ENCODE measurements around the genes IFNE, CDKN2A, DNAJA1 and ANKRD18B.

- PRO-cap: no peak
Measured at GRCh38 chr9:21395939-21396648, 10.9 kb upstream of the IFNA2 start.

DNA sequence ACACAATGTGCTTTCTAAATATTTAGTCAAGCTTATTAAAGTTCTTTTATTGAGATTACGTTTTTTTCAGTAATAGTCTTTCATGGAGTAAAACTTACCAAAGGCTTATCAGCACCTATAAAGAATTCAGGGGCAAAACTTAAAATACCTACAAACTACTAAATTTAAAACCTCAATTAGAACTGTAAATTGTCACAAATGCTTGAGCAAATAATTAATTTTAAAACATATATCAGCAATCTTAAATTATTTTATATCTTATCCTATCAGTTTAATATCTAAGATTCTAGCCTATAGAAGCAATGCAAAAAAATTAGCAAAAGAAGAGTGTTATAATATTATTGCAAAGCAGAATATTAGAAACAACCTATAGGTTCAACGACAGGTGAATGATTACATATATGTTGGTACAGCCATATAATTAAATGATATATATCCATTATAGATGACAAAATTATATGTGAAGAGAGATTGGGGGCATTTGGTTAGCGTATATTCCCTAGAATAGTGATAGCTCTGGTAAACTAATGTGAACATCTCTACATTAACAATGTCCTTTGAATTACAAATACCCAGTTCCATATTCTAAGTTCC, at the start of gene IFNE:
Gene IFNE, minus strand, starts transcription at position 283 of the 594 bp plus-strand sequence.
- PRO-cap: no peak

DNA sequence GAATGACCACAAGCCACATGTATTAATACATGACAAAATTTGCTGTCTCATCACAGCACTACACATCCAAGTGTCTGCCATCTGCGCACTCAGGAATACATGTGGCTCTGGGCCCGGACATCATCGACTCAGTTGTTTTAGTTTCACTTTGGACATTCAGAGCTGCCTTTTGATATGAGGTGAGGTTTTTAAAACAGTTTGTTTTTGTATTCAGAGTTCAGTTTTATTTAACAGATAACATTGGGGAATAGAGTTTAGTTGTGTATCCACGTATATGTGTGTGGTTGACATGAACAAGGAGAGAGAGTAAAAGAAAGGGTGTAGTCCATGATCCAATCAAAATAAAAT, 114.1 kb upstream of the MTAP start:
- PRO-cap: no peak

DNA sequence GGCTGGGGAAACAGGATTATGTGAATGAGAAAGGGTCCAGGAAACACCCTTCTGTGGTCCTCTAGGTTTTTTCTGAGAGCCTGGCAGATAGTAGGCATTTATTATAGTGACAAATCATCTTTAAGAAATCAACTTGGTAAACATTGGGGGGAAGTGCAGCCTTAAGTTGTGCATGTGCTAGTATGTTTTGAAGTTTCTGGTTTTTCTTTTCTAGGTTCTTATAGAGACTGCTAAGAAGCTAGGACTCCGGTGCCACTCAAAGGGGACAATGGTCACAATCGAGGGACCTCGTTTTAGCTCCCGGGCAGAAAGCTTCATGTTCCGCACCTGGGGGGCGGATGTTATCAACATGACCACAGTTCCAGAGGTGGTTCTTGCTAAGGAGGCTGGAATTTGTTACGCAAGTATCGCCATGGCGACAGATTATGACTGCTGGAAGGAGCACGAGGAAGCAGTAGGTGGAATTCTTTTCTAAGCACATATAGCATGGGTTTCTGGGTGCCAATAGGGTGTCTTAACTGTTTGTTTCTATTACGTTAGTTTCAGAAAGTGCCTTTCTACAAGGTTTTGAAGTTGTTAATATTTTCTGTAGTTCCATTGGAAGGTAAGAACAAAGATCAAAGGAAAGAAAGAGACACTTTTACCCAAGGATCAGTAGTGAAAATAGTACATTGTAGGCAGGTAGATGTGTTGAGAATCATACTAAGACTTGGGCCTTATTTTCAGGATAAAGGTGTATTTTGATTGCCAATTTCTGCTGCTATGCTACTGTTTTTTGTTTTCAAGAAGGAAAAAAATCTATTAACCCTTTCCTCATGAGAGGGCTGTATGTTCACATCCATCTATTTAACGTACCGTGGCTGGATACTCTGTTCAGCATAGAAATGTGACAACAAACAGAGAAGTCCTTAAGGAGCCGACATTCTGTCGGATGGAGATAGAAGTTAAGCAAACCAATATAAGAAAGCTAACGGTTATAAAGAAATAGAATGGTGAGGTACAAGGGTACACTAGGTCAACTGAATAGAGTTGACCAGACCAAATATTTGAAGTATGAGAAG, 52.3 kb downstream of the MTAP start:
- PRO-cap: no peak

- PRO-cap: no peak
Measured at GRCh38 chr9:21974283-21975497, at the start of gene CDKN2A. TSS of gene CDKN2A (minus strand) at chr9:21974857.

DNA sequence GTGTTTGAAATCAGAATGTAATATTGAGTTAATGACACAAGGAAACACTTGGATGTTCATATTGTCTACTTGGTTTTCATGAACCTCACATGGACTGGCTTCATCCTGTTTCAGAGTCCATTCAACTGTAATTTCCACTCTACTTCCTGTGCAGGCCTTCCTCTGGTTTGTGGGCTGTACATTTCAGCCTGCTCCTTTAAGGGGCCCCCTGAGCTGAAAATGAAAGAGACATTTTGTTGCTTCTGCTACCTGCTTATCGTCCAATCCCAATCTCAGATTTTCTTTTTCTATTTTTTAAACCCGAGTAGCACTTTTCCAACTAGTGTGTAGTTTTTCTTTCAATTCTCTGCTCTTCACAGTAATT, 41.9 kb upstream of the CDKN2B start:
- PRO-cap: no peak

DNA sequence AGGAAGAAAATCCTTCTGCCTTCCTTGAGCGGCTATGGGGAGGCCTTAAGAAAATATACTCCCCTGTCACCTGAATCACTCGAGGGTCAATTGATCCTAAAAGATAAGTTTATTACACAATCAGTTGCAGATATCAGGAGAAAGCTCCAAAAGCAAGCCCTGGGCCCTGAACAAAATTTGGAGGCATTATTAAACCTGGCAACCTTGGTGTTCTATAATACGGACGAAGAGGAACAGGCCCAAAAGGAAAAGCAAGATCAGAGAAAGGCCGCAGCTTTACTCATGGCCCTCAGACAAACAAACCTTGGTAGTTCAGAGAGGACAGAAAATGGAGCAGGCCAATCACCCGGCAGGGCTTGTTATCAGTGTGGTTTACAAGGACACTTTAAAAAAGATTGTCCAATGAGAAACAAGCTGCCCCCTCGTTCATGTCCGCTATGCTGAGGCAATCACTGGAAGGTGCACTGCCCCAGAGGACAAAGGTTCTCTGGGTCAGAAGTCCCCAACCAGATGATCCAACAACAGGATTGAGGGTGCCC, 9.3 kb upstream of the DMRTA1 start:
- PRO-cap: no peak

GRCh38 chr9:27121865-27122604, 13.0 kb downstream of the TEK start:
- PRO-cap: no peak

DNA sequence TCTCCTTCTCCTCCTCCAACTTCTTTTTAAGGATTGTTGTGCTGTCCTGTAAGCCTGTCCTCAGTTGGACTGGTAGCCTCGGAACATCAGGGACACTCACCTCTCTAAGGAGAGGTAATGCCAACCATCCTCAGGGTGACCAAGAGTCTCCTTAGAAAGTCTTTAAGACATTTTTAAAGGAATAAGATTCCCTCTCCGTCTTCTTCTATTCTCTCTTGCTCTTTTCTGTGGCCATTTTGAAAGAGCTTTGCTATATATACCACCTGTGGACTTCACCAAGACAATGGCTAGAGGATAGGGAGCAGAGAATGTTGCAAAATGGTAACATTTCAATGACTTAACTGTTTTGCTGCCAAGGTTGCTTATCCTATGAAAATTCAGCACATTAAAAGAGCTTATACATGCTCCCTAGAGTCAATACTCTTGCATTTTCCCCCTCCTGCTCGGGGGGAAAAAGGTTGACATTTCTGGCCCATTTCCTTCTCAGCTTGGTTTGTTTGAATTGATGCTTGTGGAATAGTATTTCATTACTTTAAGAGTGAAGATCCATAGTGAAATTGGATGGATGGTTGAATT, 1.0 kb downstream of the IFNK start:
- PRO-cap: no peak

DNA sequence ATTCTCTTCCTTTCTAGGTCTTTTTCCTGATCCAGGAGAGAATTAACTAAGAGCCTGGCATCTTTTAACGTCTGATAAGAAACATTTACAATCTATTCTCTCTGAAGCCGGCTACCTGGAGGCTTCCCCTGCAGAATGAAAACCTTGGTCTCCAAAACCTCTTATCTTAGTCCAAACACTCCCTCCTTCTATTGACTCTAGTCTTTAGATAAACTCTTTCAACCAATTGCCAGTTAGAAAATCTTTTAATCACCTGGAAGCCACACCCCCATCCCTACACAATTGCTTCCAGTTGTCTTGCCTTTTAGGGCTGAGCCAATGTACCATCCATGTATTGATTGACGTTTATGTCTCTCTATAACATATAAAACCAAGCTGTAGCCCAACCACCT, 297.1 kb downstream of the LINGO2 start:
- PRO-cap: no peak

DNA sequence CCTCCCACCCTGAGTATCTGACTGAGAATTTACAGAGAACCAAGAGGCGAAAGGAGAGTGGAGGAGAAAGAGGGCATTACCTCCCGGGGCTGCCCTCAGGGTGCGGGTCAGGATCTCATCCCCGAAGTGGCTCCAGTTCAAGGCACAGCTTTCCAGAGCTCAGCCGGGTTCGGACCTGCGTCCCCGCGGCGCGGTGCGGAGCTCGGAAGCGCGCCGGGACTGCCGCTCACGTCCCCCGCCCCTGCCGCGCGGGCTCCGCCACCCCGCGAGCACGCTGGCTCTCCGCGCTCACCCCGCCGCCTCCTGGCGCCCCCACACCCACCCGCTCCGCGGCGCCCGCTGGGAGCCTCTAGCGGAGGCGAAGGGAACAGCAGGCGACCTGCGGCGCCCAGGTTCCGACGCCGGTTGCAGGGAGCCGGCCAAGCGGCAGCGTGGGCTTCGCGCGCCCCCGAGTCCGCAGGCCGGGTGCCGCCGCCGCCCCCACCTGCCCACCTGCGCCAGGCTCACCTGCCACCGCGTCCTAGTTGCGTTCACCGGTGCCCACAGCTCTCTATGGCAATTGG, 1.3 kb downstream of the LINGO2 start:
- PRO-cap: no peak

DNA sequence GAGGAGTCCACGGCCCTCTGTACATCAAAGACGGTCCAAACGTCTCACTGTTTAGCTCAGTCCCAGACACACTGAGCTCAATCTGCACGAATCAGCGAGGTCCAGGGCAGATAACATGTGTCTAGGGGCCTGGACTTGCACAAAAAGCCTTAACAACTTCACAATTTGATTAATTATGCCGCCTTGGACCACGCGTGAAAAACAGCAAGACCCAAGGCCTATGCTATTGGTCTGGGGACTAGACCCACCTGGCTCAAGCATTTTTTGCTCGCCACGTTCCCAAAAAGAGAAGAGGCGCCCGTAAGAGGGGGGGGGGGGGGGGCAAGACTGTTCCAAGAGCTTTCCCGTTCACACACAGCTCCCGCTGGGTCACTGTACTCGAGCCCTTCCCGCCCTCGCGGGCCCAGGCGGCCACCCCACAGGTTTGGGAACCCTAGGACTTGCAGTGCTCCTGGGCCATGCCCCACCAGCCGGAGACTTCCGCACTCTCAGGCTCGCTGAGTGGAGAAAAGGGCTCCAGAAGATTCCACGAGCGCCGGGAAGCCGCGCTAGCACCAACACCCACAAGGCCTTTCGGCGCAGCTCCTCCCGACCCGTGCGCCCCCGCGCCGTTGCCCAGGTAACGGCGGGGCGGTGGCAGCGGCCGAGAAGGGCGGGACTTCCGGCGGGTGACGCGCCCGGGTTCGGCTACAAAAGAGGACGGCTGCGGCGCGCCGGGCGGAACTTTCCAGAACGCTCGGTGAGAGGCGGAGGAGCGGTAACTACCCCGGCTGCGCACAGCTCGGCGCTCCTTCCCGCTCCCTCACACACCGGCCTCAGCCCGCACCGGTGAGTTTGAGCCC, at the start of gene DNAJA1:
Gene DNAJA1, plus strand, starts transcription at position 718 of the 842 bp plus-strand sequence.
- PRO-cap: bidirectional peak, plus-strand start at position 738 of the sequence, minus-strand start at position 547 of the sequence

DNA sequence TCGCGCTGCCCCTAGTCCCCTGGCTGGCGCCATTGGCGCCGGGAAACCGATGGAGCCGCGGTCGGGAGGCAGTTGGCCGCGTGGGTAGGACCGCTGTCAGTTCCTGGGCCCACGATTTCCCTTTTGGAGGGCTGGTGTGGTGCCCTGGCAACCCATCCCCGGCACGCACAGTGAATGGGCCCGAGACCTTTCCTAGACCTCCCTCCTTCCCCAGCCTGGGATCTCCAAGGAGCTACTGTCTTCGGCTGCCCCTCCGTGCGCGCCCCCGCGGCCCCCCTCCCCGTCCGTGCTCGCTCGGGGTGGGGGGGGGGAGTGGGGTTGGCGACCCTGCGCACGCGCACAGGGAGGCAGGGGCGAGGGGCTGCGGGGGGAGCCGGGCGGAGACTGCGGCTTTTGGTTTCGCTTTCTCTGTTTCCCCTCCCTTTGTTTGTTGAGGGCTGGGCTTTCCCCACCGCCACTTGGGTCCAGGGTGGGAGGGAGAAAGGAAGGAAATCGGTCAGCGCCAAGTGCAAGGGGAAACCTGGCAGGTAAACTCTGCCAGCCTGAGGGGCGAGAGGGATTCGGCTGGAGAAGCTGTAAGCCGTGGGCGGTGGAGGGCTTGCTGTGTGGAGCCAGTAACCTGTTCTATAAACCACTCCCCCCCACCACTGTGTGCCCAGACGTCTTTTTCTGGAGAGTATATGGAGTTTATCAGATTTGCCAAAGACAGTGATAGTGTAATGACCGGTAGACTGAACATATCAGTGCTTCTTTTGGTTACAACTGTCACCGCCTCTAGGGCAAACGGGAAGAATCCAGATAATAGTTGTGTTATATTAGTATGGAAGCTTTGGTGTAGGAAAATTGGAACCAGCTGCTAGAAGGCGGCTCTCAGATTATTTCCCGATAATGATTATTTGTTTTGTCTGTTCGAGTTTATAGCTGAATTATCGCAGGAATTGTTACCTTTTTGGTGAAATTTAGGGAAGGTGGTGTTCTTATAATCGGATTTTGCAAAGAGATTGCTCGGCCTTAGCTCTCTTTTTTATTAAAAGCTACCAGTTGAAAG, 649 bp downstream of the DNAJA1 start:
- PRO-cap: bidirectional peak, plus-strand start at position 467 of the sequence, minus-strand start at position 386 of the sequence

DNA sequence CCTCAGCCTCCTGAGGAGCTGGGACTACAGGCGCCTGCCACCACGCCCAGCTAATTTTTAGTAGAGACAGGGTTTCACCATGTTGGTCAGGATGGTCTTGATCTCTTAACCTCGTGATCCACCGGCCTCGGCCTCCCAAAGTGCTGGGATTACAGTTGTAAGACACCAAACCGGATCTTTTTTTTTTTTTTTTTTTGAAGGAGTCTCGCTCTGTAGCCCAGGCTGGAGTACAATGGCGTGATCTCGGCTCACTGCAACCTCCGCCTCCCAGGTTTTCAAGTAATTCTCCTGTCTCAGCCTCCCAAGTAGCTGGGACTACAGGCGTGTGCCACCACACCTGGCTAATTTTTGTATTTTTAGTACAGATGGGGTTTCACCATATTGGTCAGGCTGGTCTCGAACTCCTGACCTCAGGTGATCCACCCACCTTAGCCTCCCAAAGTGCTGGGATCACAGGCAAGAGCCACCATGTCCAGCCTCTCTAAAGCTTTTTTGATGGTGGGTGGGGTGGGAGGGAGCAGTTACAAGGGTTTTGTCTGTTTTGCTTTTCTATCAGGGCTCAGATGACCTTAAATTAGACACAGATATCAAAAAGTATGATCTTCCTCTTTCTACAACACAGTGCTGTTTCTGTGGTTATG, 40.0 kb upstream of the SMU1 start:
- PRO-cap: no peak

DNA sequence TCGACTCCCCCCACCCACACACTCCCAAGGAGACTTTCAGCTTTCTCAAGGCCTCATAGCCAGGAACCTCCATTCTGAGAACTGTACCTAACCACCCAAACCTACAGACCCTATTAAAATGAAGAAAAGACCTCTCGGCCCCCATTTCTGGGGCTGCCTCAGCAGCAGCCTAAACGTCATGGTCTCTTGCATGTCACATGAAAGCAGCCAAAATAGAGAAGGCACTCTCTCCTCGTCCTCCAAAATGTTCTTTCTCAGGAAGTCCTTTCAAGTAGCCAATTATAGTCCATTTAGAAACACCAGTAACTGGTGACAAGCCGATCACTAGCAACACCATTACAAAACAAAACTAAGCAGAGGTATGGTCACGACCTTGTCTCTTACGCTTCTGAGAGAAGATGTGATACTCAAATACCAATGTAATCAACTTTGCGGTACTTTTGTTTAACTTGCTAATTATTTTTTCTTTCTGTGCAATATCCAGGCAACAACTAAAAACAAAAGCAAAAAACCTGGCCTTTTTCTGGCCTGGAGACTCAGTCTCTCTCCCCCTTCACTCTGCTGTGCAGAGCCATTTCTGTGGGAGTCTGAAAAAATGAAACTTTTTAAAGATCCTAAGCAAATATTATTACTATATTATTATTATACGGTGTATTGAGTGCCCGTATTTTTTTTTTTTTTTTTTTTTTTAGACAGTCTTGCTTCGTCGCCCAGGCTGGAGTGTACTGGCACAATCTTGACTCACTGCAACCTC, 2.7 kb downstream of the B4GALT1 start:
- PRO-cap: no peak

GRCh38 chr9:33235035-33235225, 5.0 kb upstream of the SPINK4 start:
- PRO-cap: no peak

- PRO-cap: no peak
Measured at GRCh38 chr9:33250094-33251011, 10.4 kb downstream of the SPINK4 start.

DNA sequence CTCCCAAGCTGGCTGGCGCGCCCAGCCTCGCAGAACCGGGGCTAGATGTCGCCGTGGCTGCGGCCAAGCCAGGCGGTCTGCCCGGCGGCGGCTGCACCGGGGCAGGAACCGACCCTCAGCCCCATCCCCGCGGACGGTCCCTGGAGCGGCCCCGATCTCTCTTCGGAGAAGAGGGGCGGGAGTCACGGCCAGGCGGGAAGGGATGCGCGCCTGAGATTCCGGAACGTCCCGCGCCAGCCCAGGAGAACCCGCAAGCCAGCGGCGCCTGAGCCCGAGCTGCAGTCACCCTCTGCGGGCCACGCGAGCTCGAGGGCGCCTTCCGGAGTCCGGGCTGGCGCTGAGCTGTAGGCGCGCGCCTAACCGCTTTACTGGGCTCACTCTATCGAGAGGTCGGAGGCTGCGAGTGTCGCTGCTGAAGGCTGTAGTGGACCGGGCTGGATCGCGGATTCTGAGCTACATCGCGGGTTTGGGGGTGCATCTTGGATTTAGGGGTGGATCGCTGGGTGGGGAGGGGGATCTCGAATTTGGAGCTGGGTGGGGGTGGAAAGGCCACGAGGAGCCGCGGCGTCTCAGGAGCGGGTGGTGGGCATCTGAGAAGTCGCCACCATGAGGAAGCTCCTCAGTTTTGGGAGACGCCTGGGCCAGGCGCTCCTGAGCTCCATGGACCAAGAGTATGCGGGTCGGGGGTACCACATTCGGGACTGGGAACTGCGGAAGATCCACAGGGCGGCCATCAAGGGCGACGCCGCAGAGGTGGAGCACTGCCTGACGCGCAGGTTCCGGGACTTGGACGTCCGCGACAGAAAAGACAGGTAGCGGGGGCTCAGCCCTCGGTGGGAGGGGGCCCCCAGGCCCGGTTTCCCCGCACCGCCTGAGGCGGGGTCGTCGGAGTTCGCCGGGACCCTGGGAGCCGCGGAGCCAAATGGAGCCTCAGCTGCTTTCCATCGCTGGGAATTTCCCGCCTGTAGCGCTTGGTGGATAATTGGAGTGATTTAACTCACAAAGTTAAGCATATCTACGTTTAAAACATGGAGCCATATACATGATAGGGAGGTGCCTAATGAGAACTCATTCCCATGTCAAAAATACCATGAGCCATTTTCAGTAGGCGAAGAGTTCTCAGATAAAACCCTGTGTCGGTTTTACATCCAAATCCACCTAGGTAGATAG, at the start of gene ANKRD18B:
Gene ANKRD18B, plus strand, starts transcription at position 368 of the 1,170 bp plus-strand sequence.
- PRO-cap: no peak

- PRO-cap: no peak
Measured at GRCh38 chr9:33878396-33878761, 61.4 kb downstream of the UBE2R2 start.

- PRO-cap: no peak
Measured at GRCh38 chr9:33922075-33922462, 105.1 kb downstream of the UBE2R2 start.

All from ileum (tissue), 1 donor.